Ileum (tissue), 1 donor: Measurements from ENCODE around the gene EYS.

DNA sequence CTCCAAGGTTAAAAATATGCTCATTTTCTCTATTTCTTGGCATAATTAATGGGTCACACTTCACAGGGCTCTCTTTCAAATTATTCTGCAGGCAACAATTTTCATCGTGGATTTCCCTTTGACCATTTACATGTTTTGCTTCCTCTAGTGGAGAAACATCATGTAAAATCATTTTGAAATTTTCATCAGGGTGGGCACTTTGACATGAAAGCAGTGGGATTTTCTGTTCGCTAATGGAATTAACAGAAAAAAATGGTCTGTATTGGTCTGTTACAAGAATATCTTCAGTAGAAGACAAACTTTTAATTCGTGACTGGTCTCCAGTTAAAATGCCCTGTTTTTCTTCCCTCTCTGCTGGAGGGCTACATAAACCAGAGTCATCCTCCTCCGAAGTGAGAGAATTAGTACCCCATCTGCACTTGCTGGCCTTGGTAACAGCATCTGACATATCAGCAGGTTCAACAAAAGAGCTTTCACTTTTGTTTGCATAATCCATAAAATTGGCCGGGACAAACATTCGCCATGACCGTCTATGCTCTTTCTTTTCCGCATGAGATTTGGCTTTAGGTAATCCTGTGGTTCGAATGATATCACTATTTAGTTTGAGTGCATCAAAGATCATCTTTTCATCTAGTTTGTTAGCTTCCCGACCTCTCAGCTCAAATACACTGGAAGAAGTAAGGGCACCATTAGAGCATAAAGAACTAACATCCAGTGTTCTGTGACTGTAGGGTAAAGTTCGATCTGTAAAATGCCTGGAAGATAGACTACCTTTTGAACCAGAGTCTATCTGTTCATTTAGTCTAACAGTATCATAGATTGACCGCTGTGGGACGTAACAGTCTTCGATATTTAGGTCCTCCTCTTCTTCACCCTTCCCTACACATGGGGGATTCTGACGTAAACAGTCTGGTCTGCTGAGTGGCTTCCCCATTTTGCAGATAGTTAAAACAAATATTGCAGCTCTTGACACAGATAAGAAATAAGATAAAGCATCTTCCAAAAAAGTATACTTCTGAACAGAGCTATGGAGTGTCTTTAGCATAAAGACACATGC is 293.6 kb upstream of the COL21A1 start:
- PRO-cap: no peak

DNA sequence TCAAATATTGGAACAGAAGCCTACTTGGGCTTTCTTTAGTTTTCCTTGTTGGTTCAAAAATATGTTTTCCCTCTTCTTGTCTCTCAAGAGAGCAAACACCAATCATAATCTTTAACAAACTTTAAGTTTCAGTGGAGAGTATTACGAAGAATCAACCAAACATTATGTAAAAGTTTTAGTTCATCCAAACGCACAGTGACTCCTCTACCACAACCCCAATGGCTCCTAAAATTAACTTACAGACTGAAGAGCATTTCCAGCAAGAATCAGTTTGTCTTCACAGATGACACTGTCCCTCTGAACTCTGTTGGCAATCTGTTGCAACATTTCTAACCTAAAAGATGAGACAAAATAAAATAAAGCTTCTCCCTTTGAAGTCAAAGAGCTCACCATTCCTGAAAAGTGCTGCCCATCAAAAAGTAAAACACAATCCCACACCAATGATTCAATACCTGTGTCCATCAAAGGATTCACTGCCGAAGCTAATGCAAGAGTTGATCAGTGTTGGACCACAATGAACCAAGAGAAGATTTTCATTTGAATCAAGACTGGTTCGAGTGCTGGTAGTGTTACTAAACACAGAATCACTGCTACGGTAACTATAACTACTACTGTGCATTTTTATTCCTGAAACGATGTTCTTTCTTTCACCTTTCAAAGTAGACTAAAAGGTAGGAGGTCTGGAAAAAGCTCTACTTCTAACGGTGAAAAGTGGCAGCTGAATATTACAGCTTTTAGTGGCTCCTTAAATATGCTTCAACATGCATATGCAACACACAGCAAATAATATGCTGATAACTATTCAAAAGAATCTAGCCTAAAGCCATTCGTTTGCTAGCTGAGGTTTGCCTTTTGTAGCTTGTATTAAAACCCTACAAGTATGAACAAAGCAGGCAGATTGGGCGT is 312.2 kb downstream of the DST start:
- PRO-cap: no peak

DNA sequence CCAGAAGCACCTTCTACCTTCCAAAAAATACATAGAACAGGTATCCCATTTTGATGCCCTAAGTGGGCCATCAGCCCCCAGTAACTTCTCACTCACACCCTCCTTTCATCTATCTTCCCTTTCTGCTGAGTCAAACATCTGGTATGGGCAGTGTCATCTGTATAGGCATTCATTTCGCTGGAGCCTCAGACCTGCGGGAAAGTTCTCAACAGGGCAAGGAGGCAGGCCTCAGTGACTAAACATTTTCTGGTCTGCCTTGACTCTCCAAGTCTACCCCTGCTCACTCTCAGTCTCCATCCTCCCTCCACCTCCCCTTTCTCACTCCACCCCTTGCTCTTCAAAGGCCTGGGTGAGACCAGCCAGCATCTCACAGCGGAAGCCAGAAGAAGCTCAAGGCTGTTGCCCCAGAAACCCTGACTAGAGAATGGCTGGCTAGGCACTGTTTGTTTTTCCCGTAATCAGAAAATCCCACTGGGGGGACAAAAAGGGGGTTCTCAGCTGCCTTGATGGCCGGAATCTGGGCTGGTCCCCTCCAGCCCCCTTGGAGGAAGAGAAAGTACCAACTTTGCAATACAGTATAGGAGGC is 104.7 kb downstream of the DST start:
- PRO-cap: no peak

- PRO-cap: unidirectional peak, minus-strand start at chr6:56875912; bidirectional peak, plus-strand start at chr6:56876248, minus-strand start at chr6:56876096
Observed at GRCh38 chr6:56875713-56876338, 78.8 kb downstream of the DST start.

- PRO-cap: no peak
Observed at GRCh38 chr6:57171030-57171631, 995 bp upstream of the BAG2 start.

GRCh38 chr6:57252873-57253470 is 30.9 kb upstream of the RAB23 start:
- PRO-cap: no peak

DNA sequence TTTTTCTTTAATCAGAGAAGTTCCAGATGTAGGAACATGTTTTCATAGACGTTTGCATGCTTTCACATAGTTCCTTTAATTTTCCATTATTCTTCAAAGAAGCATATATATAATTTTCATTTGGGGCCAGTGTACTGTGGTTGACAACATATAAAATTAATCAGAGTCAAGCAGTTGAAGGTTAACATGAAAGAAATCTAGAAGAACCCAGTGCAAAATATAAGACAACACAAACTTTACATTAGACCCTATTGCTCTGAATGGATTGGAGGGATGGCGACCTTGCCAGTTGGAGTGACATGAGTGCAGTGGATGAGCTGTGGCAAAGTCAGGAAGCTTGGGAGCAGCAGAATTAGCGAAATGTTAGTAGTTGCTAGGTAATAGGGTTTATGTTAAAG is 105.8 kb downstream of the PRIM2 start:
- PRO-cap: no peak

- PRO-cap: no peak
Observed at GRCh38 chr6:57800073-57800470, 482.6 kb downstream of the PRIM2 start.

- PRO-cap: no peak
Observed at GRCh38 chr6:57822911-57823141, 505.4 kb downstream of the PRIM2 start.

- PRO-cap: no peak
Observed at GRCh38 chr6:60622108-60622532, 1663.9 kb downstream of the KHDRBS2 start.

- PRO-cap: no peak
Observed at GRCh38 chr6:63410869-63411572, 91.2 kb upstream of the LGSN start.

DNA sequence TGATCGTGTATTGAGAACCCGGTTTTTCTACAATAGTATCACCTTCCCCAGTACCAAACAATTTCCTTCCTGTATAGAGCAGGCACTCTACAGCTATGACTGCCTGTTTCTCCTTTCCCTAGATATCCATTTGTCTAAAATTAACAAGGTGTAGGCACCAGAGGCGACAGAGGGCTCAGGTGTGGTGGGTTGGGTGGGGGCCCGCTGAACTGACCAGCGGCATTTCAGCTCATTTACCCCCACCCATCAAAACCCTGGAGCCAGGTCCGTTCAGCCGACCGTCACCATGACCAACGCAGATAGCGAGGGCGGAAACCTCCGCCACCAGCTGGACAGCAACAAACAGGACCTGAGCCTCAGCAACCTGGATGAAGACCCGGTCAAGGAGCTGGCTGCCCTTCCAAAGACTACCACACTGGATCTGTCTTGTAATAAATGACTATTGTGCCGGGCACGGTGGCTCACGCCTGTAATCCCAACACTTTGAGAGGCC is 120.7 kb upstream of the LGSN start:
- PRO-cap: no peak

DNA sequence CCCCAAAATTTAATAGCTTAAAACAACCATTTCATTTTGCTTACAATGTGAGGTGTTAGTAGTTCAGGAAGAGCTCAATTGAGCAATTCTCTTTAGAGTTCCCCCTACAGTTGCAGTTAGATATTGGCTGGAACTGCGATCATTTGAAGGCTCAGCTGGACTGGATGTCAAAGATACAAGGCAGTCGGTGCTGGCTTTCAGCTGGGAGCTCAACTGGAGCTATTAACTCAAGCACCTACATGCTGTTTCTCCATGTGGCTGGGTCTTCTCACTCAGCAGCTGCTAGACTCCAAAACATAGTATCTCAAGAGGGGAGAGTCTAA is 96.0 kb upstream of the PTP4A1 start:
- PRO-cap: no peak

DNA sequence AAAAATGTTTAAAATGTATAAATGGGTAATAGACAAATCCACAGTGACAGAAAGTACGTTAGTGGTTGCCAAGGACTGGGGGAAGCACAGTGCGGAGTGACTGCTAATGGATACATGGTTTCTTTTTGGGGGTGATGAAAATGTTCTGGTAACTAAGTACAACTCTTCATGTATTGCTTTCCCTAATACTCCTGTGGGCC is 94.1 kb upstream of the PTP4A1 start:
- PRO-cap: no peak

DNA sequence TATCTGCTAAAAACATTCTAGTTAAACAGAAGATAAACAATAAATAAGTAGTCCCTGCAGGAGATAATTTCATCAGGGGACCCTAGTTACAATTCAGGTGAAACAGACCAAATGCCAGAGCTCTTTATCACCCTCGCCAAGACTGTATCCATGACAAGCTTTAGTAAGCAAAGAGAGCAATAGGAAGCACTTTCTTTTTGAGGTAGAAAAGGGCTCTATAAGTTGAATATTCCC is 50.0 kb upstream of the PTP4A1 start:
- PRO-cap: no peak

- PRO-cap: no peak
Observed at GRCh38 chr6:63574825-63575446, 2.7 kb downstream of the PTP4A1 start.

DNA sequence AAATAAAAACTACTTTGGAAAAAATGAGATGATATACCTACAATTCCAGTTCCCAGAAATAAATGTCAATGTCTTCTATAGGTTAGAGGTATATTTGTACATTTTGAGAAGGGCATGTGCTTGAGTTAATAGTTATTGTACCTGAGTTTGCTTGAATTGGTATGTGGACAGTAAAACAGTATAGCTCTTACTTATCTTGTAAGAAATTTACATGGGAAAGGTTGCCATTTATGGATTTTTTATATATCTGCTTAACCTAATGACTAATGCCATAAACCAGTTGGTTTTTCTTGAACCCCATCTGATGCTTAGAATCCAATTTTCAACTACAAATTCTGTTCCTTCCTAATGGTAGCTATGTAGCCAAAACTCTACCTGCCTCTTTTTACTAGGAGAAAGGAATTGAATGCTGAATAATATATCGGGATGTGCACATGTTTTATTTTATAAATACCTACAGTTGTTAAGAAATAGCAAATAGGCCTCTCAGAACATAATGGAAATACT is 4.8 kb downstream of the PTP4A1 start:
- PRO-cap: no peak

DNA sequence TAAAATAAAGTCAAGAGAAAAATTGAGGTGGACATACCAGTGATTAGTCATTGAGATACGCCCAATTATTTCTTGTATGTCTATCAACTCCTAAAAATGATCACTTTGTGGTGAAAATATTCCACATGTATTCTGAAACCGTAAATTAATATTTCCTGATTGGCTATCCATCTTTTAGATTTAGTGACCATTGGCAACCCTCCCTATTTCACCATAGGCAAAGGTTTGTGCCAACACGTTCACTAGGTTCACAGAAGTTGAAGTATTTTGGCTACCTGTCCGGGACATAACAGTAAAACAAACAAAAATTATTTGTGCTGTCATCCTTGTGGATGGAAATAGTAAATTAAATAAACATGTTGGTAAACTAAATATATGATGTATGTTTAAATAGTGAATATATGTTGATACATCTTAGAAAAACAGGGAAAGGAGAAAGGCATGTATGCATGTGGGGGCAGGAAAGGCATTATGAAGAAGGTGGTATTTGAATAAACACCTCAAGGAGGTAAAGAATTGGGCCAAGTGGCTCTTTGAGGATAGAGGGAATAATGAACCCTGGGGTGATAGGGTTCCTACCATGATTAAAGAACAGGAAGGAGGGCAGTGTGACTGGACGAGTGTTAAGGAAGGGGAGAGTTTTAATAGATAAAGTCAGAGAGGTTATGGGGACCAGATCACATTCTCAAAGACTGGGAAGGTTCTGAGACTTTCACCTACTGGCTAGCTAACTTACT is 97.1 kb downstream of the PHF3 start:
- PRO-cap: no peak

- PRO-cap: unidirectional peak, plus-strand start at chr6:64779891
Observed at GRCh38 chr6:64779726-64780007, 521.6 kb upstream of the ZC3H11C start.

DNA sequence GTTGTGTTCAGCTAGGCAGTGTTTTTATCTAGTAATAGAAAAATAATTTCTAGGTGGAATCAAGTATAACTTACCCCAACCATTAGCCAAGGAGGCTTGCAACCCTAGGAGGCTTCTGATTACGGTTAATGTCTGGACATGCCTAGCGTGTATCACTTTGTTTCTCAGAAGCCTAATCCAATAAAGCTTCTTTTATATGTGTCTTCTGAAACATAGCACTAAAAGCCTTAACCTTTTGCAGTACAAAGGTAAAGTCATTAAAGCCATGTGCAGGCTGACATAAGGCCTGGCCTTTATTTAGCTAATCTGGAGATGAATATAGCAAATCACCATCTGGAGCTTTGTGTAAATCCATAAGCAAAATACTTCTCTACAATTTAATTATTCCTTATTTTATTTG is at the start of gene EYS:
Gene EYS, minus strand, starts transcription at position 166 of the 400 bp plus-strand sequence.
- PRO-cap: no peak